Colonic mucosa (tissue), 1 donor: Measurements from ENCODE around the genes ZC3H12C, POU2AF2, SIK2, HSPB2 and BCO2.

GRCh38 chr11:110092442-110093462 is at the start of gene ZC3H12C:
Gene ZC3H12C (plus strand): TSS chr11:110093392.
- PRO-cap: bidirectional peak, plus-strand start at chr11:110092508, minus-strand start at chr11:110092368; bidirectional peak, plus-strand start at chr11:110092799, minus-strand start at chr11:110092755; bidirectional peak, plus-strand start at chr11:110093319, minus-strand start at chr11:110093219

DNA sequence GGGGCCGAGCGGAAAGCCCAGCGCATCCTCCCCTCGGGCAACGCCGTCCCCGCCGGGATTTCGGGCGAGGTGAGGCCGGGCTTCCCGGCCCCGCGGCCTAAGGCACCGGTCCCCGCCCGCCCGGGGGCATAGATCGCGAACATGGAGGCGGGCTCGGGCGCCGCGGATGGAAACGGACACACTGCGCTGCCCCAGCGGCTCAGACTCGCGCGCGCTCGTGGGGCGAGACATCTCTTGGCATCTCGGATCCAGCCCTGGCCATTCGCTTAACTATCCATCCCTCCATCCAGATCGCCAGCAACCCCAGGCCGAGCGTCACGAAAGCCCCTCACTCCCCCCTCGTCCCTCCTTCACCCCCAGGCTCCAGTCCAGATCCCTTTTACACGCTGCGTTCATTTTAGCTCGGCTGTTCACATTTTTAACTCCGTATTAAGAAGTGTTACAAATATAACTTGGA is 468 bp downstream of the ZC3H12C start:
- PRO-cap: bidirectional peak, plus-strand start at position 160 of the sequence, minus-strand start at position 99 of the sequence

- PRO-cap: no peak
Observed at GRCh38 chr11:110102019-110102574, 8.9 kb downstream of the ZC3H12C start.

GRCh38 chr11:110230555-110231395 is 65.6 kb downstream of the RDX start:
- PRO-cap: no peak

- PRO-cap: no peak
Observed at GRCh38 chr11:111245654-111245998, at the start of gene POU2AF2. Gene POU2AF2 (plus strand): TSS chr11:111245725.

GRCh38 chr11:111299493-111300198 is 1.3 kb downstream of the POU2AF3 start:
- PRO-cap: no peak

- PRO-cap: bidirectional peak, plus-strand start at chr11:111541552, minus-strand start at chr11:111541524
Observed at GRCh38 chr11:111541167-111542065, 896 bp downstream of the LAYN start.

DNA sequence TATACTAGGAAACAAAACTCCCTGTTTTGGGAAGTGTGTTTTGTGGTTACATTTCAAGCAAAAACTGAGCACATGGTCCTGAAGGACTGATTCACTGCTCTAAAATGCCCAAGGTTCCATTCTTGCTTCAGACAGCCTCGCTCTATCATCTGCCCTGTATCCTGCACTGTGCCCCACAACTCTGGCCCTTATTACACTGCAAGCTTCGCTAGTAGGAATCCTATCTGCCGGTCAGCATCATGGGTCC is 21.2 kb downstream of the LAYN start:
- PRO-cap: no peak

DNA sequence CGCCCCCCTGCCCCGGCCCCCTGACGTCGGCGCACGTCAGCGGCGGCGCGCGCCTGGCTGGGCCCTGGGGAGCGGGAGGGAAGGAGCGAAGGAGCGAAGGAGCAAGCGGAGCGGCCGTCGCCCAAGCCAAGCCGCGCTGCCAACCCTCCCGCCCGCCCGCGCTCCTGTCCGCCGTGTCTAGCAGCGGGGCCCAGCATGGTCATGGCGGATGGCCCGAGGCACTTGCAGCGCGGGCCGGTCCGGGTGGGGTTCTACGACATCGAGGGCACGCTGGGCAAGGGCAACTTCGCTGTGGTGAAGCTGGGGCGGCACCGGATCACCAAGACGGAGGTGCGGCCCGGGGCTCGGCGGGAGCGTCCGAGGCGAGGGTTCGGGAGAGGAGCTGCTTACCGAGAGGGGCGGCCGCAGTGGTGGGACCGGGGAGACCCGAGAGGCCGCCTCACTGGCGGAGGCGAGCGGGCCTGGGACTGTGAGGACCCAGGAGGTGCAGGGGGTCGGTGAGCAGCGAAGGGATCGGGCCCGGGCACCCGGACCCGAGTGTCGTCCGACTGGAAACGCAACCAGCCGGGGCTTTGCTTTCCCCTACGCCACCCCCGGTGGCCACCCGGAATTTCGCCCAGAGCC is at the start of gene SIK2:
Gene SIK2 (plus strand): TSS at position 81 of the 624 bp plus-strand sequence.
- PRO-cap: bidirectional peak, plus-strand start at position 69 of the sequence, minus-strand start outside the sequence; unidirectional peak, plus-strand start at position 283 of the sequence

DNA sequence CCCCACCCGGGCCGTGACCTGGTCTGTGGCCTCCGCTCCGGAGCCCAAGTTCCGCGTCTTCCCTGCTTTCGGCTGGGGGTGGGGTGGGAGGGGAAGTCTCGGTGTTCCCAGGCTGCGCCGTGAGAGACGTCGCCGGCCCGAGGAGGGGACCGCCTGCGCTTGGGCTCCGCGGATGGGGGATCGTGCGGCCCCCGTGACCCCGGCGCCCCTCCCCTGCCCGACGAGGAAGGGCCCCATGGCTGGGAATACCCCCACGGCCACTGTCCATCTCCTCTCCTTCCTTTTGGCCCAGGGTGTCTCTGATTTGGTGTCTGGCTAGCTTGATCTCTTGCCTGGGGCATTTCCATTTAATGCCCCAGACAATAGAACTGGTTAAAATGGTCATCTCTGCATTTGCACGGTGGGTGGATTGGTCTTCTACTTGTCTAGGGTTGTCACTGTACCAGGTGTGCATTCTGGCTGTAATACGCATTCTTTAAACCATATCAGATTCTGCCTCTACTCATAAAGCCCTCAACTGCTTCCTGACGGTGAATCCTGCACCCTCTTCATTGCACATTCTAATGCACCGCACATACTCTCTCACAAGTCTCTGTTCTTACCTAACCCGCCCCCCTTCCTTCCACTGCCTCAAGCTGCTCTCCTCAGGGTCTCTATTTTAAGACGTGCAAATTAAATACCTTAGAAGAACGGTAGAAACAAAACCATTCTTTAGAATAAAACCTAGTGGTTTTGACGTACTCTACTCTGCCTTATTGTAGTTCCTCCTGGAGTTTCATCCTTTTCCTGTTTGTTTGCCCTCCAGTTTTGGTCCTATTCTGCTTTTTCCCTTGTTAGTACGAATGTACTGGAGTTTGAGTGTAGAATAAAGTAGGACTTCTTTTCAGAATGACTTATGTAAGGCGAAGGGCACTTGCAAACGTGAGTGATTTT is 1.0 kb downstream of the SIK2 start:
- PRO-cap: bidirectional peak, plus-strand start at position 122 of the sequence, minus-strand start at position 61 of the sequence; unidirectional peak, minus-strand start at position 477 of the sequence; unidirectional peak, minus-strand start at position 562 of the sequence

- PRO-cap: no peak
Observed at GRCh38 chr11:111613069-111613636, 10.9 kb downstream of the SIK2 start.

DNA sequence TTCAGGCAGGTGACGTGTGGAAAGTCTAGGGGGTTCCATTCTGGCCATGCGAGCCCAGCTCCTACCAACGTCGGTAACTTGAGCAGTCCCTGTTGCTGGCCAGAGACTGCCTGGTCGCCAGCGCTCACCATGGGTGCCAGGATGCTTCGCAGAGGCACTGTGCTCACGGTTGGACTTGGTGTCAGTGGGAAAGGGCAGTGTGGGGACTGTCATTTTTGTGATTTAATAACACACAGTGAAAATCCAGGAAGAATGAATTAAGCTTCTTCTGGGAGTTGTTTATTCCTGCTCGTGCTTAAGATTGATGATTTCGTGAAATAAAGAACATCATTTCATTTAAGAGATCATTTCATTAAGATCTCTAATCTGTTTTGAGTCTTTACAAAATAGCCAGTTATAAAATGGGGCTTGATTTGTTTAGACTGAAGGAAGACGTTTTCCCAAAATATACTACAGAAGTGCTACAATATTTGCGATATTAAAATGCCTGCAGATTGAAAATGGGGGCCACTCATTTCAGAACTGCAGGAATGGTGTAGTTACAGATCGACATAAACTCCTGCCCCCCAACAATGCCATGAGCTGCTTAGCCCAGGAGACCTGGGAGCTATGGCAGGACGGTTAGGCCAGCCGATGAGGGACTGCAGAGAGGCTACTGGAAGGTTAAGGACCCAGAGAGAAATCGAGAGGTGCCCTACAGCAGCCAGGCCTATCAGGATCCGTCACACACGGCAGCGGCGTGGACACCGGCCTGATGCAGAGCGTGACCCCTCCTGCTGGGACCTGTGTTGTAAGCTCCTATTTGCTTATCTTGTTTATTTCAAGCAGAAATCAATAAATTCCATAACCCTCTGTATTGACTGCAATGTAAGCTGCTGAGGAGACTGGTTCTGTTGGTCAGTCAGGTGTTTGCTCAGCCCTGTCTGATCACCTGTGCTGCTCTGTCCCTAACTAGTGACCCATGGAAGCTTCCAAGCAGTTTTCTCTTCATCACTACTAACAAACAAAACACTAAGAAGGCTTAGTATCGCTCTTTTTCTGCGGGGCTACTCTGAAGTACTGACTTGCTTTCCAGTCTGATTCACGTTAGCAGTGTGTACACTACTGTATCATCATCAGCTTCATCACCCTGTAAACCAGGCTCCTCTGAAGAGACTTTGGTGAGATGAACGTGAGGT is 40.1 kb downstream of the PPP2R1B start:
- PRO-cap: no peak

- PRO-cap: unidirectional peak, plus-strand start at chr11:111731070
Observed at GRCh38 chr11:111730726-111731984, 35.0 kb downstream of the PPP2R1B start.

- PRO-cap: no peak
Observed at GRCh38 chr11:111737162-111738220, 28.7 kb downstream of the PPP2R1B start.

- PRO-cap: unidirectional peak, plus-strand start at chr11:111764987
Observed at GRCh38 chr11:111764761-111765053, 1.5 kb downstream of the PPP2R1B start.

GRCh38 chr11:111837178-111837827 is 34.1 kb downstream of the ALG9 start:
- PRO-cap: no peak

DNA sequence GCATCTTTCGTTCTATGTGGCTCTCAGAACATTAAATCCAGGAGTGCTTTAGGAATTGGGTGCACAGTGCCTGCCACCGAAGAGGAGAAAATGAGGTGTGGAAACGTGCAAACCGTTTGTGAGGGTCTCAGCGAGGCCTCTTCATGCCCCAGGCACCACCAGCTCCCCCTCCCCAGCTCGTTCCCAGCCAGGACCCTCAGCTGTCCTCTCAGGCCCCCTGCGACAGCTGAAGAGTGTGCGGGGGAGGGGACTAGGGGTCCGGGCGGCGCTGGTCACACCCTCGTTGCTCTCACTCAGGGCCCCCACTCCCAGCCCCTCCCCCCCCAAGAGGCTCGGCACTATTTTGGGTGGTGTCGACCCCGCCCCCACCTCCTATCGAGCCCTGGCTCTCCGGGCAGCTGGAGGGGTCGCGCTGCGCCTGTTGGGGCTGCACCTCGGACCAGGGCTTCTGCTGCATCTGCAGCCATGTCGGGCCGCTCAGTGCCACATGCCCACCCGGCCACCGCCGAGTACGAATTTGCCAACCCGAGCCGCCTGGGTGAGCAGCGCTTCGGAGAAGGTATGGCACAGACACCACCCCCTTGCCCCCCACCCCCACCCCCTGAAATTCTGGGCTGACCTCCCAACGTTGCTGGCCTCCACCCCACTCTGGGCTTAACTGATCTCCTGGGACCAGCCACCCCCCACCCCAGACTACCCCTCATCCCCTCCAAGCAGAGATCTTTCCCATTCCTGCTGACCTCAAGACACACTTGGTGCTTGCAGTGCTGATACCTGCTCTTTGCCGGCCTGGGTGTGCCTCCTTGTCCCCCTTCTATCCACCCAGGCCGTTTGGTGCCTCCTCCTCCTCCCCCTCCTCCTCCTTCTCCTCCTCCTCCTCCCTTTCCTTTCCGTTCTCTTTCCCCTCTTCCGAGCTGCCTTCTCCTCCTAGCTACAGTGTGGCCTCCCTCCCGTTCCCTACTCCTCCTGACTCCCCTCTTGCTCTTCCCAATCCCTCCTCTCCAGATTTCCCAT is at the start of gene HSPB2:
Gene HSPB2 (plus strand): TSS at position 370 of the 1,014 bp plus-strand sequence.
- PRO-cap: unidirectional peak, plus-strand start at position 391 of the sequence; bidirectional peak, plus-strand start at position 729 of the sequence, minus-strand start at position 443 of the sequence; bidirectional peak, plus-strand start at position 917 of the sequence, minus-strand start at position 816 of the sequence

DNA sequence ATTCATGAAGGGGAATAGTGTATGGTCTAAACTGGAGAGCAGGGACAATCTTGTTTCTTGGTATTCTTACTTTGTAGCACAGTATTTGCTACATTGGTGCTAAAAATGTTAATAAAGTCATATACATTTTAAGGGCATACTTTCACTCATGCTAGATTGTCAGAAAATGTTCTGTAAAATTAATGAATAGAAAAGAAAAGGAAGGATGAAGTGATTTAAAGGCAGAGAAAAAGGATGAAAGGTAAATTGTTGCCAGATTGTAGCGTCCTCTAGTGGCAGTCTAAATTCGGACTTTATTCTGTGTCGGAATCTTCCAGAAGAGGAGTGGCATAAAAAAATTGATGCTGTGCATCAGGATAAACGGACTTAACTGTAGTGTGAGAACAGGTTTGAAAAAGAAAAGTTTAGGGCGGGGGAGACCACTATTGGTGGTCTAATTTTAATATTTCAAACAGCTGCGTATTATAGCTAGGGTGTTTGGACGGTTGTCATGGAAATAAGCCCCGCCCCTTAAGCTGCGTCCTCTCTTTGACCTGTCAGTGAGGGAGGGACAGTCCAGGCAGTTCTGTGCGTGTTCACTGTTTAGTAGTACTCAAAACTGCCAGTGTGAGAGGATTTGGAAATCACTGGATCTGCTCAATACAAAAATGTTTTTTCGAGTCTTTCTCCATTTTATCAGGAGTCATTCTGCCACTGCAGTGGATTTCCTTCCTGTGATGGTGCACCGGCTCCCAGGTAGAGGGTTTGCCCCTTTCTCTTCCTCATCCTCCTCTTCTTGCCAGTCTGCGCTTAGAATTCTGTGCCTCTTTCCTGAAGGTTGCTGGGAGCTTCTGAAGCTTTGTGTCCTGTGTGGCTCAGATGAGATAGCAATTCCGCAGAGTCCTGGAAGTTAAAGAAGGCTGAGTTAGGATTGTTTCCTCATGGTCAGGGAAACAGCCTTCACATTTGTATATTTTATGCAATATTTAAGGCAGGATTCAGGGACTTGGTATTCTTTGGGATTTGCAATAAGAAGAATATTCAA is at the start of gene BCO2:
Gene BCO2 (plus strand): TSS at position 558 of the 1,024 bp plus-strand sequence.
- PRO-cap: no peak

DNA sequence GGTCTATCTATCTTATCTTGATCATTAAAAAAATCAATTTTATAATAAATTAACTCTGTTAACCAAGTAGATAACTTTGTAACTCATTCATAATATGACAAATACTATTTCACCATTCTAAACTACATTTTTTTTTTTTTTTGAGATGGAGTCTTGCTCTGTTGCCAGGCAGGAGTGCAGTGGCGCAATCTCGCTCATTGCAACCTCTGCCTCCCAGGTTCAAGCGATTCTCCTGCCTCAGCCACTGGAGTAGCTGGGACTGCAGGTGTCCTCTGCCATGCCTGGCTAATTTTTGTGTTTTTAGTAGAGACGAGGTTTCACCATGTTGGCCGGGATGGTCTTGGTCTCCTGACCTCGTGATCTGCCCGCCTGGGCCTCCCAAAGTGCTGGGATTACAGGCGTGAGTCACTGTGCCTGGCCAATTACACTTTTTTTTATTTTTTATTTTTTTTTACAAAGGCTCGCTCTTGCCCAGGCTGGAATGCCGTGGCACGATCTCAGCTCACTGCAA is 19.8 kb downstream of the BCO2 start:
- PRO-cap: no peak

GRCh38 chr11:112227657-112229078 is 1.9 kb downstream of the PTS start:
- PRO-cap: no peak